ENCODE measurements around the genes POPDC2, CFAP91, NDUFB4 and FBXO40.

GRCh38 chr3:119301652-119302487 is 7.7 kb downstream of the ARHGAP31 start:
- PRO-cap, result no peak

DNA sequence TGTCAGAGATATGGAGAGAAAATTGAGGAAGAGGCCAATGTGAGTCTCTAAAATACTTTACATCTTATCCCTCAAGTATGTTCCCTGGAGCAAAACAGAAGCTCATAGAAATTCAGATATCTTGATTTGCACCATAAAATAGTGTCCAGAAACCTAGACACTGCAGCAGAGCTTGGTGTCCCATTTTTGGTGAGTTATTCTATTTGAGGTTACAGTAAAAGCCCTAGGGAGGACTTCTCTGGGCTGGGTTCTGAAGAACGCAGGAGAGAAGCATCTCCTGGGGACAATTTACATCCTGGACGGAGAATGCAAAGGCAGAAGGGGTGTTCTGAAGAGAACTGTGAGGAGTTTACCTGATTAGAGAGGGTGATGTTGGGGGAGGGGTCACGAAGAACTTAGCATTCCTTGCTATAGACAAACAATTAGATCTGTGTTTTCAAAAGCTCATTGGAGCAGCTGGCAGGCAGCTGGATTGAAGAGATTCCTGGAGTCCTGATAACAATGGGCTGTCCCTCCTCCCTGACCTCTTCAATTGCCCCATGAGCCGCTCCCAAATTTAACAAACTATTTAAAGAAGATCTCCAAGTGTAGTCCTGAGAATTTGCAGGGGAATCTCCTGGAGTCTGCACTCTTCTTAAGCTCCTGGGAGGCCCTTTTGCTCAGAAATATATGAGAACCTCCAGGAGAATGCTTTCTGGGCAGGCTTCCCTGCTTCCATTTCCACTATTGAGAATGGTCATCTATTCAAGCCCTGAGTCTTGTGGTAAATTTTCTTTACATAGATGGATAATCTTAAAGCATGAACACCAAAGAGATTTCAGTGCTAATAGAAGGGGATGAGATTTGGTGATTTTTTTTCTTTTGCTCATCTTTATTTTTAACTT is 55.2 kb downstream of the ARHGAP31 start:
- PRO-cap, result no peak

DNA sequence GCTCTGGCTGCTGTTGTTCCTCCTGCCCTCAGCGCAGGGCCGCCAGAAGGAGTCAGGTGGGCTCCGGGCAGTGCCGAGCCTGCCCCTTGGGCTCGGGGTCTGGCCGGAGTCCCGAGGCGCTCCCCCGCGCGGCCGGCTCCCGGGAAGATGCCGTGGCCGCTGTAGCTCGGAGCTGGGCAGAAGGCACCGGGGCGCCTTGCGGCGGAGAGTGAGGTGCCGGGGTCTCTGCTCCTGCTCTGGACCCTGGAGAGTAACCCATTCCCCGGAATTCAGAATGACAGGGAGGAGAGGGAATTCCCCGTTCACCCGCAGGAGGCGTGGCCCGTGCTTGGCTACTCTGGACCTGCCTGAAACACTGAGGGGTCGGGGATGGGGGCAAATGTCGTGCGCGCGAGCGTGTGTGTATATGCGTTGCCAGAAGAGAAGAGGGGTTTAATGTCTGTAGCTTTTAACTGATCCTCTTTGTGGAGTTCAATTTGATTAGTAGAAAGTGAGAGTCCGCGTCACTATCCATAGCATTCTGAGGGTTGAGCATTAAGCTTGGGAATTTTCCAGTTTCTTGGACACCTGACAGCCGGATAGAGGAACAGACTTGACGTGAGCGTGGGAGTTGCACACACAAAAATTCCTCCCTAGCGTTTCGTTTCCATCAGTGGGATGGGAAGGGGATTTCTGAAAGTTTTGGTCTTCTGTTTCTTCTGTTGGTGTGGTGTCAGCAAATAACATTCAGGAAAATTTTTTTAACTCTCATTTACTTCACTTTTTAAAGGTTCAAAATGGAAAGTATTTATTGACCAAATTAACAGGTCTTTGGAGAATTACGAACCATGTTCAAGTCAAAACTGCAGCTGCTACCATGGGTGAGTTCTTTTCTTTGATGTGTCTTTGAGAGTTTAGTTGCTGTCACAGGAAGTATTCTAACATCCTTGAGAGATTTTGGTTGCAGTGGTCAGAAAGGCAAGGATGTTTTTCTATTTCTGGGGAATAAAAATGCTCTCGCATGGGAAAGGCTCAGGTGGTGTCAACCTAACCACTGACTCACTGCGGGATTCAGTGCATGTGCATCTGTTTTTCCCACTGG is 628 bp downstream of the POGLUT1 start:
- PRO-cap, result unidirectional peak, minus-strand start at position 522 of the sequence

GRCh38 chr3:119598338-119598798 is 683 bp downstream of the PLA1A start:
- PRO-cap, result no peak

DNA sequence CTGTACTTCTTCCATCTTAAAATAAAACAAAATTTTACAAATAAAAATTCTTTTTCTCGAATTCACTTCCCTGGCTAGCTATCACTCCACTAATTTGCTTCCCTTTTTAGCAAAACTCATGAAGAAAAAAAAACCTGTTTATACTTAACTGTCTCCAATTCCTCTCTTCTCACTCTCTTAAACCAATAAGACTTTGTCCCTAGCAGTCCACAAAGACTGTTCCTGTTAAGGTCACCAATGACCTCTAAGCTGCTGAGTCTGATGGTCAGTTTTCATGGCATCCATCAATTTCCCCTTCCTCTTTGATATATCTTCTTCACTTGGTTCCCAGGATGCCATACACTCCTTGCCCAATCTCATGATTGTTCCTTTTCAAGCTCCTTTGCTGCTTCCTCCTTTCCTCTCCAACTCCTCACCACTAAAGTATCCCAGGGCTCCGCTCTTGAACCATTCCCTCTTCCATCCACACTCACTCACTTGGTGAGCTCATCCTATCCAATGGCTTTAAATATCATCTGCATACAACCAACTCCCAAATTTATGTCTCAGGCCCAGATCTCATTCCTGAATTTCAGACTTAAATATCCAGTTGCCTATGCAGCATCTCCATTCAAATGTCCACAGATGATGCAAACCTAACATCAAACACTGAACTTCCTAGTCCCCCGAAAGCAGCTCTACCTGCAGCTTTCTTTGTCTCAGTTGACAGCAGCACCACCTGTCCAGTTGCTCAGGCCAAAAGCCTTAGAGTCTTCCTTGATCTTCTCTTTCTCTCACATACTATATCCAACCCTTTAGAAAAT is 10.0 kb downstream of the POPDC2 start:
- PRO-cap, result no peak

DNA sequence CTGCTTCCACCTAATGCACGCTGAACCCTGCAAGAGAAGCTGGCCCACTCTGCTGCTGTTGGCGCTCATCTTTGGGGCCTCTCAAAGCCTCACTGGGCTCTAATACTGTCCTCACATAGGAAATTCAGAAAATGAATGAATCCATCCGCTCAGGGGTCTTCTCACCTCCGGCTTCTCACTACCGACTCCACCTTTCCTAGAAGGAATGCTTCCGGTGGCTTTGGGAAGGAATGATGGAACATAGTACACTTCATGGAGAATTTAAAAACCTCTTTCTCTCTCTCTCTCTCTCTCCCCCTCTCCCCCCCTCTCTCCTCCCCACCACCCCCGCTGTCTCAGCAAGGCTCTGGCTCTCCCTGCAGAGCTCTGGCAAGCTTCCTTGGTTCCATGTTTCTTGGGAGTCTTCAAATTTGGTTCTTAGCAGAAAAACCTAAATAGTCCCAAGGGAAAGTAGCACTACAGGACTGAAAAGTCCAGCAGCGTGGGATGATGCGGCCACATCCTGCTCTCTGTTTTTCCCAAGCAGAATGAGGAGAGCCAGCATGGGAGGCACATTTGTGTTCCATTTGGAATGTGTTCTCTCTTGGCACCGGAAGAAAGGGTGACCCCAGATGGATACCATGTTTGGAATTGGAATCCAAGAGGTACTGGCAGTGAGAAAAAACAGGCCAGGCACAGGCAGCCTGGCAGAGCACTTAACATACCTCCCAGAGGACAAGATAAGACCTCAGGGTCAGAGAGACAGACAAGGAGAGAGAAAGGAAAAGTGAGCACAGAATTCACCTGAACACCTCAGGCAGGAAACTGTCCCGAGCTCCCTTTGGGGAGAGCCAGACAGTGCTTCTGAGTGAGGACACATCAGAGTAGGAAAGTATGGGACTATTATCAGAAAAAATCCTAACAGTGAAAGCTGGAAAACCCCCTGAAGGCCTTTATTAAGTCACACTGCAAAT is at the start of gene POPDC2:
TSS of gene POPDC2 (minus strand) at position 235 of the 953 bp plus-strand sequence.
- PRO-cap, result unidirectional peak, minus-strand start at position 529 of the sequence

DNA sequence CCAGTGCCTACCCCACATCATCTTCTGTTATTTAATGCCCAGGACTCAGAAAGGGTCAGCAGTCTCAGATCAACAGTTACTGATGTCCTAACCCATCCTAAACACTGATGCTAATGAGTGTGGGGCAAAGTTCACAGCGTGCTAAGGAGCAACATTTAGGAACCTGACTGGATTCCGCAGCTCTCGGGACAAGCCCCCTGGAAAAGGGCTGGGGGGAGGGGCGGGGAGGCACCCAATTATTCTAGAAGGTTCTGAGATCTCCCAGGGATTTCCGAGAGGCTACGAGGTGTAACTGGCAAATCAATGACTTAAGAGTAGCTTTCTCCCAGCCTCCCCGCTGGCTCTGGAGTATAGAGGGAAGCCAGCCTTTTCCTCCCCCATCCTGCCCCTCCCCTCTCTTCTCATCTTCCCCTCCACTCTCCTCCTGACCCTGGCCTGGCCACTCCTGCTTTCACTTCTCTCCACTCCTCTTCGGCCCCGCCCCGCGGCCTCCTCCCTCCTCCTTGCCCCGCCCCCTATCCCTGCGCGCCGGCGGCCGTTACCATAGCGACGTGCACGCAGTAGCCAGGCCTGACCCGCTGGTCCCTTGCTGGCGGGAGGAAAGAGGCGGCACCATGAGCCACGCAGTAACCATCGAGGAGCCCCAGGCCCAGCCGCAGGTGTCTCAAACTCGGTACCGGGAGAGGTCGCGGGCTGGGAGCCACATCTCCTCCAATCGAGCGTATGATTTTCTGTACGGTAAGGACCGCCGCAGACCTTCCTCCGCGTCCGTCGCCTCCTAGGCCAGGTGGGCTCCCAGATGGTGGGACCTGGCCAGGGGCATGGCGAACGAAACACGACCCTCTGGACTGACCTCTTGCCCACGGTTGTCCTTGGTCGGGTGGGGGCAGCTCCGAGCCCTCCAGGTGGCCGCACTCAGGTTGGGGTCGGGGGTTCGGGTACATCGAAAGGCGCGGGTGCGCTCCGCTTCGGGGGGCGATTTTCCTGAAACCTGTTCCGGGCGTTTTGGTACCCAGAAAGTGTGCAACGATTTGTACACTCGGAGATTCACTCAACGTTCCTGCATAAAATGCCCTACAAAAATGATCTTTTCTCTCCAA is at the start of gene CFAP91:
TSS of gene CFAP91 (plus strand) at position 538 of the 1,100 bp plus-strand sequence.
- PRO-cap, result bidirectional peak, plus-strand start at position 560 of the sequence, minus-strand start at position 345 of the sequence

DNA sequence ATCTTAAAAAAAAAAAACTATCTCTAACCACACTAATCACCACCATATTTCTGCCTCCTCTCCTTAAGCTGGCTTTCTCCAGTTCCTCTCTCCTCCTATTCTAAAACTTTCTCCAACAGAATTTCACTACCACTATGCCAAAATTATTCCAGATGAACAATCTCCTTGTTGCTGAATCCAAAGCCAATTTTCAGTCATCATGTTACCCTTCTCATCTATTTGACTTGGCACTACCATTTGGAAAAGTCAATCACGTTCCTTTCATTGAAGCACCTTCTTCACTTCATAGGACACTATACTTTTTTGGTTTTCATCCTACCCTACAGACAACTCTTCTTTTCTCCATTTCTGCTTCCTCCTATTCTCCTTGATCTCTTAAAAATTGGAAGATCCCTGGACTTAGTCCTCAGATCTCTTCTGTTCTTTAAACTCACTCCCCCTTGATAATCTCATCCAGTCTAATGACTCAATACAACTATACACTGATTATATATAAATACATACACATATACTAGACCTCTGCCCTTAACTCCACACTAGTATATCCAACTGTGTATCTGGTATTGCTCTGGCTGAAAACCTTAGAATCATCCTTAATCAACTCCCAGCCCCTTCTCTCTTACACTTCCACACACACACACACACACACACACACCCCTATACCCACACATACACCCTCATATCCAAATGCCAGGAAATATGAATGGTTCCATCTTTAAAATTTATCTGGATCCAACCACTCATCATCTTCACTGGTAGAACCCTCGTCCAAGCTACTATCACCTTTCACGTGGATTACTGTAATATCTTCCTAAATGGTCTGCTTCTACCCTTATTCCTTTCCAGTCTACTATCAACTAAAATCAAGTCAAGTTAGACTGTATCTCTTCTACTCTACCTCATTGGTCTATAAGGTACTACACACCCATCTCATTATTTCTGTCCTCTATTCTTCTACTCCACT is 144.1 kb downstream of the NR1I2 start:
- PRO-cap, result no peak

GRCh38 chr3:120145589-120146057 is 51.4 kb upstream of the GSK3B start:
- PRO-cap, result no peak

- PRO-cap, result no peak
Measured at GRCh38 chr3:120147262-120147814, 53.1 kb upstream of the GSK3B start.

DNA sequence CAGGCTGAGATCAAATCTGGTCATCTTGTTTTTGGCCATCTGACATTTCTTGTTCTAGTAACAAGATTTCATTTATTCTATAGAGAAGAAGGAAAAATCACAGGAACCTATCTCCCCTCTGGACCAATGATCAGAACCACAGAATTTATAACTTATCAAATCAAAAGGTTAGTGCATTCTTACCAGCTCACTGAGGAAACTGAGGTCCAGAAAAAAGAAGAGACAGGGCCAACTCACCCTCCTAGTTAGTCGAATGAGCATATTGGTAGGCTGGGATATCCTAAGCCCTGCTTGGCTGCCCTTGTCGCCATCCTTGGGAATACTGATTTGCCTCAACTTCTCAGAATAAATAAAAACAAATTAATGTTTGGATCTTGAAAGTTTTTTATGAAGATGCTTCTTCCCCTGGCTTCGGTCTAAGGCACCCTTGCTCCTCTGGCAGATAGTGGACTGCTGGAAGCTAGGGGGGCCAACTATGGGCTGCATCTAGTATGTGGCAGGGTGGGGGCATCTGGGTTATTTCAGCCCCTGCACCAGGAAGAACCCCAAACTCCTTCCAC is 46.5 kb upstream of the LRRC58 start:
- PRO-cap, result no peak

DNA sequence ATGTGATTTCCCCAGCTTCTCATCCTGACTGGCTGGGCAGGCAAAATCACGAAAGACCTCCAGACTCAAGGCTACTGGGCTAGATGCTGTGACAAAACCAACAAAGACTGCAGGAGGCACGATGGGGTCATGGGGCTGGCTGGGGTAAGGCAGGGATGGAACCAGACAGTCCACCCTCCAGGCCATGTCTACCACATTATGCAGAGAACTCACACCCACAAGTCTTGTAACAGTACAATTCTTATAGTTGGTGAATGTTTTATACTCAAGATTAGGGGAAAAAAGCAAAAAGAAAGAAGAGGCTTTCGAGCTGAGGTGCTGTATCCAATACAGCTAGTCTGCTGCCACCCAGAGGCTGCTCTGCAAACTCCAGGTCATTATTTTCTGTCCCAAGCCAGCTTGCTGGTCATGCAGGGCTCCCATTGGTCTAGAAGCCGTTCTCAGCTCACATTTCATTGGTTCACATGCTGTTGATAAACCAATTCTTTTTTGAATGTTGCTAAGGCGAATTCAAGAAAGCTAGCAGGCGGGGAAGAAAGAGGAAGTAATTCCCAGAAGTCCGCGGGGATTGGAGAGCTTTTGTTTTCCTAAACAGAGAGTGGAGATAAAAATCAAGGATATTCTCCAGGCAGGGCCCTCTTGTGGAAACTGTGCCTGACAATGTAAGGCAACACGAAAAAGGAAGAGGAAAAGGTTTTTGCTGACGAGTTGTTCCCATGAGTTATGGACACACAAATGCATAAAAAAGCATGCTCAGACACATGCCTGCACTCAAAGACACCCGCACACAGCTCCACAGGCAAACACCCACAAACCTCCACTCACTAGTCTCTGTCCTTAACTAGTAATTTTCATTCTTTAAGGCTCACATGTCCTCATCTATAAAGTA is 33.5 kb downstream of the FSTL1 start:
- PRO-cap, result unidirectional peak, plus-strand start at position 502 of the sequence; unidirectional peak, plus-strand start at position 562 of the sequence; unidirectional peak, plus-strand start at position 644 of the sequence

- PRO-cap, result no peak
Measured at GRCh38 chr3:120487098-120487473, 36.3 kb upstream of the FSTL1 start.

DNA sequence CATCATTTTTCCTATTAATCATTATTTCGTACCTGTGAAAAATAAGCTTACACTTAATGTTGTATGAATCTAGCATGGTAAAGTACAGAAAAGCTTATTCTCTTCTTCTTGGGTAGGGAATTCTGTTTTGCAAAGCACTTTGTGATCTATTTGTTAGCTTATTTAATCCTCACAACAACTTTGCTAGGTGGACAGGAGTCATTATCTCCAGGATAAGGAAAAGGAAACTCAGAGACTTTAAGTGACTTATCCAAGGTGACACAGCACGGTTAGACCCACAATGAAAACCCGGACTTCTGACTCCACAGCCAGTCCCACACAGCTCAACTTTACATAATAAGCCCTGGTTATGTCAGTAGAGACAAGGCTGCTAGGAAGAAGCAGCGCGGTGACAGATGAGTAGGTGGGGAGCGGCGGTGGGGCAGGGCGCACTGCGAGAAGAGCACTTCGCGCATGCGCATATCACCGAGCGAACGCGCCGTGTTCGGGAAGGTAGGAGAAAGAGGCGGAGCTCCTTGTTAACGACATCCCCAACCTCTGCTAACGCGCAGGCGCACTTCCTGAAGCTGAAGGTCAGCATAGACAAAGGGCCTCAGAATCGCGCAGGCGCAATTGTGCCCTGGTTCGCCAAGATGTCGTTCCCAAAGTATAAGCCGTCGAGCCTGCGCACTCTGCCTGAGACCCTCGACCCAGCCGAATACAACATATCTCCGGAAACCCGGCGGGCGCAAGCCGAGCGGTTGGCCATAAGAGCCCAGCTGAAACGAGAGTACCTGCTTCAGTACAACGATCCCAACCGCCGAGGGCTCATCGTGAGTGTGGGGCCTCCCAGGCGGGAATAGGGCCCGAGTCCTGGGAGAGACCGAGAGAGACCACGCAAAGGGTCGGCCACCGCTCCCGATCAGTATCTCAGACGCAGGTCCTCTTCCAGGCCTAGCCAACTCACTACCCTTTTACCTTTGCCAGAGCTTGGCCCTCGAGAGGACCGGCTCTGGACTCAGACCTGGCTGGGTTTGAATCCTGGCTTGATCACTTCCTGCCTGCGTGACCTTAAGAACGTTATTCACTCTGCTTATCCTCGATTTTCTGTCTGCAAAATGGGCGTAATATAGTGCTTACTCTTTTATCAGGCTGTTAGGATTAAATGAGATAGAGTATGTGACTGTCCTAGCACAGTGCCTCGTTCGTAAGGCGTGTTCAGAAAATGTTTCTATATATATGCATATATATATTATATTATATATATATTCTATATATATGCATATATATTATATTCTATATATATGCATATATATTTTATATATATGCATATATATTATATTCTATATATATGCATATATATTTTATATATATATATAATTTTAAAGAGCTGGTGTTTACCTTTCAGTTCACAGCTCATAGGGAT is at the start of gene NDUFB4:
TSS of gene NDUFB4 (plus strand) at position 609 of the 1,405 bp plus-strand sequence.
- PRO-cap, result bidirectional peak, plus-strand start at position 595 of the sequence, minus-strand start at position 464 of the sequence; unidirectional peak, minus-strand start at position 1,015 of the sequence; unidirectional peak, minus-strand start at position 1,034 of the sequence

DNA sequence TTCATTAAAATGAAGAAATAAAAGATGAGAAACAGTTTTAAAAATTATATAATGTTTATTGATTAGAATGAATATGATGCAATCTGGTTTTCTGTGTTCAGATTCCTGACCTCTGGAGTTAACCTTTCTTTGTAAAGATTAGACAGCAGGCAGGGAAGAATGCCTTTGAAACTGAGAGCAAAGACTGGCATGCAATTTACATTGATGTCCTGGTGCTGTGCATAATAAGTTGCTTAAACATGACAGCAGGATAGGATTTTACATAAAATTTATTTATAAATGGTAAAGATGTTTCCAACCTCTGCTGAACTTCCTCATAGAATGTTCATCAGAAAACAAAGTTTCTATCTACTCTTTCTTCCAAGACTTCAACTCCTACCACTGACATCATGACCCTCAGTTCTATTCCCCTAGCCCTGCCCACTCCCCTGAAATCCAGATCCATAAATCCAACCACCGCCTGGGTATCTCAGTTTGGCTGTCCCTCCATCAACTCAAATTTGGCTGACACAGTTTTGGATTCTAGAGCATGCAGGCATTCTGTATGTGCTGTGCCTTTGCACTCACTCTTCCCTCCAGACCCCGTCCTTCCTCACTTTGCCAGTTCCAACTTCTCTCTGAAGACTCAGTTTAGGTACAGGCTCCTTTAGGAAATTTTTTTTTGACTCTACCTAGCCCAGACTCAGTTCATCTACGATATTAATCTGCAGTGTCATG is 1.6 kb downstream of the HGD start:
- PRO-cap, result no peak

GRCh38 chr3:120689270-120689814 is 7.3 kb upstream of the HGD start:
- PRO-cap, result unidirectional peak, plus-strand start at chr3:120689624

GRCh38 chr3:120719073-120719885 is 23.0 kb downstream of the RABL3 start:
- PRO-cap, result no peak

GRCh38 chr3:121592809-121593857 is at the start of gene FBXO40:
Gene FBXO40, plus strand, starts transcription at chr3:121593379.
- PRO-cap, result no peak

- PRO-cap, result no peak
Measured at GRCh38 chr3:121675984-121676329, 15.3 kb upstream of the HCLS1 start.

GRCh38 chr3:121726784-121727294 is 22.7 kb downstream of the GOLGB1 start:
- PRO-cap, result no peak